Parietal lobe (tissue), 2 donors: ENCODE results near the gene TIPRL.

- RAMPAGE, long total RNA: start-site peak on the plus strand at chr1:168178926-168179053, 647 and 331 reads in 2 replicates
Measured at GRCh38 chr1:168178482-168179105, at the start of gene TIPRL. Gene TIPRL (plus strand): TSS chr1:168178962.

- RAMPAGE, long total RNA: no peak
Measured at GRCh38 chr1:168220457-168220848, 5.4 kb upstream of the SFT2D2 start.

DNA sequence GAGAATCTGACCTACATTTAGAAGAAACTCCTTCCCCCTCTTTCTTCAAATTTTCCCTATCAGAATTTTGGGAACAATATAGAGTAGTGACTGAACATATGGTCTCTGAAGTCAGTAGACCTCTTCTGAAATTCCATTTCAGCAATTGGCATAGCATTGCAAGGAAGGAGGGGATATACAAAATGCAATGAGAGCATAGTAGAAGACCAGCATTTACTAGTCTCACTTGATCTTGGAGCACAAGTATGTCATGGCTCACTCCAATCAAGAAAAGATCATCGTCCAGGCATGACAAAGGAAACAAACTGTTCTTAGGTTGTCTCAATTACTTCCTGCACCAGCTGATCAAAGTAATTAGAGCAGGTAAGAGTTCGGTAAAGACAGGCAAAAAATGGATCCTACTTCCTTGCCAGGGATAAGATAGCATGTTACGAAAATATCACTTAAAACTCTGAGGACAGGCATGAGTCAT lies 46.5 kb downstream of the XCL1 start:
- RAMPAGE, long total RNA: no peak

DNA sequence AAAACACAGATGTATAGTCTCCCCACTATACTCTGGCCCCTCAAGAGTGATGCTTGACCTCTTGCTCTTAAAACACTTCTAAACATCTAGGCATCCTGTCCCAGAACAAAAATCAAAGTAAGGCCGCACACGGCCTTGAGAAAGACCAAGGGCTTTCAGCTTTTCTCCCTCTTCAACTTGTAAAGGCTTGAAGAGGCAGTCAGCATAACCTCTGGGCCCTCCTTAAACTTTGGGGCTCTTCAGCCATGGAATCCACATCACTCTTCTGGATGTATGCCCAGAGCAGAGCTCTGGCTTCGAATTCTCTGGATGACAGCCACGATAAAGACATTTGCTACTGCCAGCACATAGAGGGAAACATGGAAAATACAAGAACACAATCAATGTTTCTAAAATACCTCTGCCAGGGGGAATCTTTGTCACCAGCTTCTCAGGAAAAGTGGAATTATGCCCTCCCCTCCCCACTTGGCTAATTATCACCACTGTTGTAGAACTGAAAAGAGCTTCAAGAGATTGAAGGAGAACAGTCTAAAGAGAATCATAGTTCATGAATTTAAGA lies 38.9 kb upstream of the DPT start:
- RAMPAGE, long total RNA: no peak

DNA sequence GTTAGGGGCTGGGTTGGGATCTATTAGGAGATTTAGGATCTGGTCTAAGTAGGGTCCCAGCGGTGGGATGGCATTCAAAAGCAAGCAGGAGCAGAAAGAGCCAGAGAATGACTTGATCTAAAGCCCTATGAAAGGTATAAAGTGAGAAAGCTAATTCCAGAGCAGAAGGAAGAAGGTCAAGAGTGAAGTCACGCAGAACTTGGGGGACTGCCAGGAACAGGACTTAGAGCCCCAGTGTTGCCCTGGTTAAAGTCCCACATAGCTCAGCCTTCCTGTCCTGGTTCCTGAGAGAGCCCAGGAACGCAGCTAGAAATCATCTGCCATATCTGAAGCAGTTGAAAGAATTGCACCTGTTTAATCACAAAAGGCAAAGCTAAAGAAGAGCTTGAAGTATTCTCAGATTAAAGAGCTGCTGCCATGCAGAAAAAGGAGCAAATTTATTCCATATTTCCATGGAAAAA lies 160.6 kb upstream of the ATP1B1 start:
- RAMPAGE, long total RNA: no peak

DNA sequence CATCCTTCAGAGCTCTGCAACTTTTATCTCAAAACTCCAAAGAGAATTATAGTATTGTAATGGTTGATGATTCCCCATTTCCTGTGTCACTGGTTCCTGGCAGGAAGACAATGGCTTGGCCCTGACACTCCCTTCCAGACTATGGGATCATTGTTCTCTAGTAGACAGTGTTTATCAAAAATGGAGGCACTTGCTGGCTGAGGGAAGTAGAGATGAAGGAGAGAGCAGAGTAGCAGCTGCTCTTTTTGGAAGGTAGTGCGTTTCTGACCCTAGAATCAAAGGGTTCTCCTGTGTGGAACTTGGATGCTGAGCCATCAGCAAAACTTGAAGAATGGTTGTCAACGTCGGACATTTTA lies 145.9 kb upstream of the ATP1B1 start:
- RAMPAGE, long total RNA: no peak

GRCh38 chr1:169017922-169018454 lies 88.5 kb upstream of the ATP1B1 start:
- RAMPAGE, long total RNA: no peak

DNA sequence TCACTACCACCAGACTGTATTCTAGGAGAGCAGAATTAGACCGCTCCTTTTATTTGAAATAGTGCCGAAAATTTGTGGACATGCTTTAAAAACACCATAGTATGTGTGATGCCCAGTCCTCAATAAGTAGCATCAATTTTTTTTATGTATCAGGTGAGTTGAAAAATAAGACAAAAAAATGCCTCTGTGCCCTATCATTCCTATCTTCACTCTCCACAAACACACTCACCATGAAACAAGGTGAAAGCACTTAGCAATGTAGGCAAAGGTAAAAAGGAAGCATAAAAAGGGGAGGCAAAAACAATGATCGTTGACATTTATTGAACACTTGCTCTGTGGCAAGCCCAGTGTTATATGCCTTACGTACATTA lies 60.2 kb upstream of the ATP1B1 start:
- RAMPAGE, long total RNA: no peak

DNA sequence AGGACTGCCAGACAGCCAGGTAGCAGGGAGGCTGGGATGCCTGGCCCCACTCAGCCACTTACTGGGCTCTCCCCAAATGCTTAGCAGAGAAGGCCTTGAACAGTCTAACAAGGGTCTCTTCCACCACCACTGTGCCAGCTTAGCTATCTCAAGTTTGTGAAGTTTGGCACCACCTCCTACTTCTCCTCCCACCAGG lies 59.5 kb upstream of the ATP1B1 start:
- RAMPAGE, long total RNA: no peak

DNA sequence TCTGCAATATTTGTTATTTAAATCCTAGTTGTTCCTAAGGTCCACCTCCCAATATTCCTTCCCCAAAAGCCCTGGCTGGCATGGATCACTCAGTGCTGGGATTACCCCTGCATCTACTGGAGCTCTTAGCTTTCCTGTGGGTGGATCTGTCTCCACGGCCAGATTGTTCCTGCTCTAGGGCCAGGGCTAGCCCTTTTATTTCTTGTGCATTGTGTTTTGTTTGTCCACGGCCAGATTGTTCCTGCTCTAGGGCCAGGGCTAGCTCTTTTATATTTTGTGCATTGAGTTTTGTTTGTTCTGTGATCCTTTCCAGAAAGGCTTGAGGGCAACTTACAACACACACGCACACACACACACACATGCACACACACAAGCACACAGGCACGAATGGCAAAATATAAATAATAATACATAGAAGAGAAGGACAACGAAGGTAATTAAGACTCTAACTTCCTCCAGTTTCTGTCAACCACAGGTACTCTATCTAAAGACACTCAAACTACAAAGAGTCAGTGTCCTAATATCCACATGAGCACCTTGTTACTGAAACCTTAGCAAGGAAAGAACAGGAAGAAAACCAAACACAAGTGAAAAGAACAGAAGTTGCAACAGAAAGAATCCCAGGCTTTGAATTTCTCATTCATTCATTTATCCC lies 33.0 kb upstream of the ATP1B1 start:
- RAMPAGE, long total RNA: no peak

GRCh38 chr1:169117241-169117974 lies 10.9 kb downstream of the ATP1B1 start:
- RAMPAGE, long total RNA: no peak

GRCh38 chr1:169126773-169127628 lies 20.5 kb downstream of the ATP1B1 start:
- RAMPAGE, long total RNA: no peak

DNA sequence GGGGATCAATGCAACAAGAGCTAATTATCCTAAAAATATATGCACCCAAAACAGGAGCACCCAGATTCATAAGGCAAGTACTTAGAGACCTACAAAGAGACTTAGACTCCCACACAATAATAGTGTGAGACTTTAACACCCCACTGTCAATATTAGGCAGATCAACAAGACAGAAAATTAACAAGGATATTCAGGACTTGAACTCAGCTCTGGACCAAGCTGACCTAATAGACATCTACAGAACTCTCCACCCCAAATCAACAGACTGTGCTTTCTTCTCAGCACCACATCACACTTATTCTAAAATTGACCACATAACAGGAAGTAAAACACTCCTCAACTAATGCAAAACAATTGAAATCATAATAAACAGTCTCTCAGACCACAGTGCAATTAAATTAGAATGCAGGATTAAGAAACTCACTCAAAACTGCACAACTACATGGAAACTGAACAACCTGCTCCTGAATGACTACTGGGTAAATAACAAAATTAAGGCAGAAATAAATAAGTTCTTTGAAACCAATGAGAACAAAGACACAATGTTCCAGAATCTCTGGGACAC lies 28.8 kb upstream of the SELP start:
- RAMPAGE, long total RNA: no peak

DNA sequence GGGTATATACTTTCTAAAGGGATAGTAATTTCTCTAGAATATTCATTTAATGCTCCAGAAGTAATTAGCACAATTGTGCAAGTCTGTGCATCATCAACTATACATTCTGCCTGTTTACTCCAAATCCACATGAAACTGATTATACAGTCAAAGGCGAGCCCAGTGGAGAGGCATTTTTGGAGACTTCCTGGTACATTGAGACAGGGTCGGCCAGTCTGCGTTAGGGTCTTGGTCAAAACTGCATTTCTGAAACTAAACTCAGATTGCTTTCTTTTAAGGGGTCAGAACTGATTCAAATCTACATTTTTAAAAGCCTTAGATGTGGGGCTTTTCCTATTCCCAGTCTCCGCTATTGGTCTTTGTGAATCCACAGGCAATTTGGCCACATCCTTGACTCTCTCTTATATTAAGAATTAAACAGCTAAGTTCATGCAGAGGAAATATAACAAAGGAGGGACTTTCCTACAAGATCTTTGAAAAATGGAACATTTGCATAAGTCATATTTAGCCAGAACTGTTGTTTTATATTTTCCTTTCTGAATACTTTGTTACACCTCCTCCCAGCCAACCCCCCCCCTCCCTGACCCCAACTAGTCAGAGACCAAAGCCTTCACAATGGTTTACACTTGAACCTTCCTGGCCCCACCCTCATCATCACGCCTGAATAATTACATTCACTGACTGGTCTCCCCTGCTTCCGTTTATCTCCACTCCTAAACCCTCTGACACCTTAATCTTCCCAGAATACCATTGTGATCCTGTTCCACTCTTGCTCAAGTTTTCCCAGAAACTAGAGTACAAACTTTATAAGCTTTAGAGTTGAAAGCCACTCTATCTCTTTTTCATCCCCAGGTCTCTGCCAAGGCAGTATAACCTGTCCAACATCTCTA lies 30.9 kb downstream of the SELL start:
- RAMPAGE, long total RNA: no peak

DNA sequence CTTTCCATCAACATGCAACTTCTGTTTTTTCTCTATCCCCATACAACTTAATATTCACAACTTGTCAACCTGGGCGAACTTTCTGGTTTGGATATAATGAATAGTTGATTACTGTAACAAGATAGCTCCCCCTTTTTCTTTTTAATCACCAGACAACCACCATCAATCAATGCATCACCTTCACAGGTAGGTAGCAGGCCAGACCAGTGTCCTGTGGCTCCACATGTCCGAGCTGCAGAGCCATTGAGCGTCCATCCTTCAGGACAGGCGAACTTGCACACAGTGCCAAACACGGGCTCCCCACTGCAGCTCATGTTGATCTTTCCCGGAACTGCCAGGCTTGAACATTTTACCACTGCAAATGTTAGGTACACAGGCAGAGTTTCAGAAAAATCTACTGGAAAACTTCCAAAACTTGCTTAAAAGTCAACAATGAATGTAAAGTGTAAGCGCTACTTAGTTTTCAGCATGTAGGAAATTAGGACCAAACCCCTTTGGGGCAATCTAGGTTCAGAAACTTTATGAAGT lies 6.6 kb downstream of the SELE start:
- RAMPAGE, long total RNA: no peak

- RAMPAGE, long total RNA: no peak
Measured at GRCh38 chr1:169836897-169837292, 42.1 kb downstream of the C1orf112 start.

- RAMPAGE, long total RNA: no peak
Measured at GRCh38 chr1:169892672-169893162, 979 bp downstream of the SCYL3 start.

GRCh38 chr1:170309711-170310059 lies 163.9 kb downstream of the NTMT2 start:
- RAMPAGE, long total RNA: no peak

DNA sequence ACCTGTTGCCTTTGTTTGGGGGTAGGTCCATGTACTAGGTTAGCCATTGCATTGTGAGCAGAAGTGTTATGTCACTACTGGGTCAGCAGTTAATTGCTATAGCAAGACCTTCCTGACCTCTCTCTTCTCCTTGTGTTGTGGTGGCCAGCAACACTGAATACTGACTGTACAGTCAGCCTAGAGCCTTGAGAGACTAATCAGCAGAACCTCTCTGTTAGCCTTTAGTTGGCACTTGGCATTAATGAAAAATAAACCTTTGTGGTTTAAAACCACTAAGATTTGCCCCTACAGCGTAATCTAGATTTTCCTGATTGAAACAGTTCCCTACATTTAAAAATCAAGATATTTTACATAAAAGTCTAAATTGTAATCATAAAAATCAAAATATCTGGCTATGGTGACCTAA lies 5.3 kb downstream of the GORAB start:
- RAMPAGE, long total RNA: no peak

- RAMPAGE, long total RNA: no peak
Measured at GRCh38 chr1:171112411-171113148, 21.9 kb downstream of the FMO3 start.